OVCAR3 (cell line): ENCODE measurements around a stretch of chr2.

GRCh38 chr2:38073804-38074557, 2.0 kb downstream of the CYP1B1 start:
- RRBS: 92% methylated on average over 24 of the region's 51 CpGs

- RRBS: no CpG with 5 or more reads among the region's 5 CpGs
Measured at GRCh38 chr2:38174490-38175197, 98.7 kb upstream of the CYP1B1 start.

DNA sequence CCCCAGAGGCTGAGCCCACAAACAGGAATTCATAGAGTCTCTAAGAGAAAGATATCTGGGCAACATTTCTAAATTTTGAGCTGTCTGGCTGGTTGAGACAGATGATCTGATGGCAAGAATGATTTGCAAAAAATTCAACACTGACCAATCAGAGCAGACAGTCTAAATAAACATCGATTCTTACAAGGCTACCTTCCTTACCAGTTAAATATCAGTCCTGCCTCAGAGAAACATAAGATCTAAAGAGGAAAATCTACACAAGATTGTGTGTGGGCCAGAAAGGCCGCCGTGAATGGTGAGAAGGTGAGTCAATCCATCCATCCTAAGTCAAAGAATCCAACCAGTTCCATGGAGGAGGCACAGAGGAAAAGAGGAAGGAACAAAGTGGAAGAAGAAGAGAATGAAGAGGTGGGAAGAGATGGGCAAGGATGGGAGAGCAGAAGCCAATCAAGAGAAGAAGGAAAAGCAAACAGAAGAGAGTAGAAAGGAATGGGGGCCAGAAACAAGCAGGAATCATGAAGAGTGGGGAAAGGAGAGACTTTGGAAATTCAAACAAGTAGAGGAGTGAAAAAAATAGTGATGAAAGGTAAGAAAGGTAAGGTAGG, 115.1 kb upstream of the CYP1B1 start:
- RRBS: no CpG with 5 or more reads among the region's 3 CpGs

DNA sequence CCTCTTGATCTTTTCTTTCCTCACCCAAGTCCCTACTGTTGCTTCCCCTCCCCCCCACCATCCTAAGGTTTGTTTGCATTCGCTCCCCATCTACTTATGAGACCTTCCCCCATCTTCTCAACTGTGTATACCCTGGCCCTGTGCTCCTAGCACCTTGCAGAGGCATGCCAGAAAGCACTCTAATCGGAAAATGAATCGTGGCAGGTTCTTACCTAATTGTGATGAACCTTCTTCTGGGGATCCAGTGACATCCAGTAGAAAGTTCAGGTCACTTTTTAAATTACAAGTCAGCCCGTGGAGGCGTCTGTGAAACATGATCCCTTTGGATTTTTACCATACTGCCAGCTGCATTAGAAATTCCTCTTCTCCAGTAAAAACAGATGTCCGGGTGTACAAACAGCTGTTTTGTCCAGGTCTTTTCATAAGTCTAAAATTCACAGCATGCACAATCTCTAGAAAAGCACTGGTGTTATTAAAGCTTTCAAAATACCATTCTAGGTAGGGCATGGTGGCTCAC, 795 bp upstream of the ATL2 start:
- RRBS: no CpG with 5 or more reads among the region's 6 CpGs

GRCh38 chr2:38406400-38407620, 29.7 kb upstream of the ATL2 start:
- RRBS: no CpG with 5 or more reads among the region's 13 CpGs

- RRBS: no CpG with 5 or more reads among the region's 27 CpGs
Measured at GRCh38 chr2:38527866-38528457, 74.8 kb downstream of the HNRNPLL start.

DNA sequence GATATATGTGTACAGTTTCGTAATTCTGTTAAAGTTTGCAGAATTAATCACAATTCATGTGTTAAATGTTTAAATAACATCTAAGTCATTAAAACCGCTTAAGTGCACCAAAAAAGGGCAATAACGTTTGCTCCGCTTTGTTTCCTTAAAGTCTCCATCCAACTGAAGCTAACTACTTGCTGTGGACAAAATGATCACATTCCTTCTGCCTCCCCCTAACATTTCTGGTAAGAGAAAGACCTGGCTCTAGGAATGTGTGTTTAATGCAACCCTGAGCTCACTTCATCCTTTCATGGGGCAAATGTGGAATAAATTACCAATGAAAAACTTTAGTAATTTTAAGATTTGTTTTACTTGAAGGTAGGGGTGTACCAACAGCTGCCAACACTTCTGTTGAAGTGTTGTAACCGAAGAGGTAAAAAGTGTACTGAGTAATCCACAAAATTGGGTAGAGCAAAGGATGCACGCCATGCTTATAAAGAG, 1.3 kb downstream of the HNRNPLL start:
- RRBS: no CpG with 5 or more reads among the region's 6 CpGs

DNA sequence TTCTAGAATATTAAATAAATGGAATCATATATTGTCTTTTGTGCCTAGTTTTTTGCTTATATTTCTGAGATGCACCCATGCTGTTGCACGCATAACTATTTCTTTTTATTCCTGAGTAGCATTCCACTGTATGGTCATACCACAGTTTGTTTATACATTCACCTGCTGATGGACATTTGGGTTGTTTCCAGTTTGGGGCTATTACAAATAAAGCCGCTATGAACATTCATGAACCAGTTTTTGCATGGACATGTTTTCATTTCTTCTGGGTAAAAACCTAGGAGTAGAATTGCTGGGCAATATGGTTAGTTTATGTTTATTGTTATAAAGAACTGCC, 68.4 kb downstream of the SOS1 start:
- RRBS: no CpG with 5 or more reads among the region's 2 CpGs

GRCh38 chr2:39066440-39067055, 54.3 kb downstream of the SOS1 start:
- RRBS: no CpG with 5 or more reads among the region's 3 CpGs

GRCh38 chr2:39123672-39124188, 2.9 kb upstream of the SOS1 start:
- RRBS: no CpG with 5 or more reads among the region's 19 CpGs

DNA sequence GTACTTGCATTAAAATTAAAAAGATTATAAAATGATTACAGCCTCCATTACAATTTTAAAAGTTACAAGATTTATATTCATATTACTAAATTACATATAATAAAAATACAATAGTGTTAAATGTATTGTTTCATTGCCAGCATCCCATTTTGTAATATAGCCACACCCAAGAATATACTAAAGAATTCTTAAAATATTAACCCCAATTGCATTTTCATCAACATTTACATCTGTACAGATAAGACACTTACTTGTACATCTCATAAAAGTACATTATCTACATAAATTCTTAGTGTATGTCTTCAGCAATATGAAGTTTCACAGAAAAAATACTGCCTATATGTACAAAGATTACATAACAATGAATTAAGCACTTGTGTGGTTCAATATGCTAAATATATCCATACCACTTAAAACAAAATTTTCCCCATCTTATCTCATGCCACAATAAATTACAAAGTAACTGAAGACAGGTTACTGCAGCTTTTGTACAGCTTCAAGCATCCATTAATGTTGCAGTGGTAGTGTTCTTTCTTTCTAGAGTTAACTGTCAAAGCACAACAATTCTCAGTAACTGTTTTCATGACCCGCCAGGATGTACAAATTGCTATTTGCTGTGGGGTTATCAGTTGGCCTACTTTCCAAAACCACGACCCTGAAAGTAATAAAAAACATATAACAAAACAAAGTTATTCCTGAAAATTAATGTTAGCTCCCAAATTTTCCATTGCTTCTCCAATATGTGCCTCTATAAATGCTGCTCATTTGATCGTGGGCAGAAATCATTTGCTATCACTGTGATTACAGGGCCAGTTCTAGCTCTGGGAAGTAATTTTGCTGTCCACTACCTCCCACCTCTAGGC, 129.4 kb upstream of the SOS1 start:
- RRBS: no CpG with 5 or more reads among the region's 3 CpGs

GRCh38 chr2:39313381-39314208, 123.5 kb downstream of the MAP4K3 start:
- RRBS: no CpG with 5 or more reads among the region's 6 CpGs

DNA sequence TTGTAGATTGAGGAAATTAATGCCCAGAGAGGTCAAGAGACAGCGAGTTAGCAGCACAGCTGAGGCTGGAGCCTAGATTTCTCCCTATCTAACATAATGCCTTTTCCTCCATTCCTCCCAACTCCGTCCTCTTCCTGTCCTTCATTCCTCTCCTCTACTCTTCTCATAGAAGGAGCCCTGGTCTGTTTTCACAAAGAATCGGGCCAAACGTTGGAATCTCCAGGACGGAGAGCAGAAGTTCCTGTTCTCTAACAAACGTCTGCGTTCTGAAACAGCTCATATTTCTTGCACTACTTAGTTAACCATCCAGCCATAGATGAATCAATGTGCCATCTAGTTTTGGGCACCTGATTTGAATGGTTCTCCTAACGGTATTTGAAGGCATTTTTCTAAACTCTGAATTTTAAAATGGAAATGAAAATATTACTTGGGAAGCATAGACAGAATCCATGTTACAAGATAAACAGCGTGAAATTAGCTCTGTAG, 537 bp upstream of the THUMPD2 start:
- RRBS: no CpG with 5 or more reads among the region's 9 CpGs

GRCh38 chr2:40487498-40488082, 35.7 kb upstream of the SLC8A1 start:
- RRBS: no CpG with 5 or more reads among the region's 3 CpGs

DNA sequence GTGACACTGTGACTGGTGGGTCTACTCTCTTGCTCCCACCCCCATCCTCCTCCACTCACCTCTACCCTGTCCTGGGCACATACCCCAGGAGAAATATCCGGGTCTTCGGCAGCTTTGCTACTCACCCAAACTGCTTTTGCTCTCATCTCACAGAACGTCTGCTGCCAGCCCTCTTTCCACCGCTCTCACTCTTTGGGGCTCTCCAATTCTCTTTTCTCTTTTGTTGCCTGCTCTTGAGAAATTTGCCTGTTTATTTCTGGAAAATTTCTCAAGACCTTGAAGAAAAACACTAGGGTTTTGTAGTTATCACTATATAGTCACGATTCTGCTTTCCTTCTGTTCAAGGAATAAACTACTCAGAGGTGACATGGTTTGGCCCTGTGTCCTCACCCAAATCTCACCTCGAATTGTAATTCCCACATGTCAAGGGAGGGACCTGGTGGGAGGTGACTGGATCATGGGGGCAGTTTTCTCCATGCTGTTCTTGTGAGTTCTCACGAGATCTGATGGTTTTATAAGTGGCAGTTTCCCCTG, 133.7 kb upstream of the PKDCC start:
- RRBS: no CpG with 5 or more reads among the region's 7 CpGs

GRCh38 chr2:41963235-41964384, 84.2 kb upstream of the PKDCC start:
- RRBS: no CpG with 5 or more reads among the region's 14 CpGs

- RRBS: no CpG with 5 or more reads among the region's 16 CpGs
Measured at GRCh38 chr2:42001747-42002124, 46.1 kb upstream of the PKDCC start.

DNA sequence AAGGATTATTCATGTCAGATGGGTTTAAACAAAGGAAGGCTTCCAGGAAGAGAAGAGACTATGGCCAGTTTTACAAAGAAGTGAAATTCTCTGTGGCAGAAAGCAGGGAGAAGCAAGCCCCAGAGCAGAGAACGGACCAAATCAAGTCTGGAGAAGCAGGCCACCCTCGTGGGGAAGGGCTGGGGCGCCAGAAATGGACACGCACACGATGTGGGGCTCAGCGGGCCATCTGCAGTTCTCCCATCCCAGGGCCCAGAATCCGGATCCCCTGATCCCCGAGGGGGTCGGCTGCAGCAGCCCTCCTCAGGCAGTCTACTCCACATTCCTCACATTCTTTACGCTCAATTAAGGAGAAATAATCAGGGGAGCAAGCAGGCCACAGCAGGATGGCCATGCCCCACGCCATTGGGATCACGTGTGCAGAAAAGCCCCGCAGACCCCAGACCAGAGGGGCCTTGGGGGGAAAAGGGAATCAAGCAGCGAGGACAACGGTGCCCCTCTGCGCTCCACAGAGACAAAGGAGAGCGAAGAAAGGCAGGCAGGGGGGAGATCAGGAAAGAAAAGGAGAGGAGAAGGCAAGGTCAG, 17.7 kb upstream of the PKDCC start:
- RRBS: no CpG with 5 or more reads among the region's 17 CpGs

GRCh38 chr2:42072154-42072735, 24.4 kb downstream of the PKDCC start:
- RRBS: 100% methylated on average over 1 of the region's 7 CpGs

- RRBS: no CpG with 5 or more reads among the region's 4 CpGs
Measured at GRCh38 chr2:42195255-42195988, 26.3 kb downstream of the EML4 start.